Natural killer cell (primary cell): ENCODE measurements around the genes KDSR and SERPINB11.

GRCh38 chr18:63132644-63133292 is 186.8 kb downstream of the BCL2 start:
- PRO-cap: no peak

DNA sequence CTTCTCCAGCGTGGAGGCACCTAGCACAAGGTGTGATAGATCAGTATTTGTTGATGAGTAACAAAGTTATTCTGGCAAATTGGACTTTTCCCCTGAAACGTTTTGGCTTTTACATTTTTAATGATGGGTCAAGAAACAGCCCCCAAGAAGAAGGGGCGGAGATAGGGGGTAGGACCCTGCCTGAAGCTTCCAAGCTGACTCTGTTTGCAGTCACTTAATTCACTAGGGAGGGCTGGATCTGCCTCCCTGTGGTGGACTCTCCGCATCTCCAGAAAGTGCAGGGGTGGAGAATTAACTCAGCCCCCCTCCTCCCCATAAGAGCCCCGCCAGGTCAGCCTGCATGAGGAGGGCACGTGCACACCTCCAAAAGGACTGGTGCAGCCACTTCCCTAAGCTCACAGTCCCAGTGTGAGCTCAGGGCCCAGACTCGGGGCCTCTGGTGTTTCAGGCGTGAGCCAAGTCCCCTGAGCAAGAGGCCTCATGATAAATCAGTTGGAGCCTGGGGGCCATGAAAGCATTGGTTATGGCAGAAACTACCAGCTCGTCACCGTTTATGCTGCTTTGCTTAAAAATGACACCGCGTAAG is 141.9 kb downstream of the BCL2 start:
- PRO-cap: no peak

DNA sequence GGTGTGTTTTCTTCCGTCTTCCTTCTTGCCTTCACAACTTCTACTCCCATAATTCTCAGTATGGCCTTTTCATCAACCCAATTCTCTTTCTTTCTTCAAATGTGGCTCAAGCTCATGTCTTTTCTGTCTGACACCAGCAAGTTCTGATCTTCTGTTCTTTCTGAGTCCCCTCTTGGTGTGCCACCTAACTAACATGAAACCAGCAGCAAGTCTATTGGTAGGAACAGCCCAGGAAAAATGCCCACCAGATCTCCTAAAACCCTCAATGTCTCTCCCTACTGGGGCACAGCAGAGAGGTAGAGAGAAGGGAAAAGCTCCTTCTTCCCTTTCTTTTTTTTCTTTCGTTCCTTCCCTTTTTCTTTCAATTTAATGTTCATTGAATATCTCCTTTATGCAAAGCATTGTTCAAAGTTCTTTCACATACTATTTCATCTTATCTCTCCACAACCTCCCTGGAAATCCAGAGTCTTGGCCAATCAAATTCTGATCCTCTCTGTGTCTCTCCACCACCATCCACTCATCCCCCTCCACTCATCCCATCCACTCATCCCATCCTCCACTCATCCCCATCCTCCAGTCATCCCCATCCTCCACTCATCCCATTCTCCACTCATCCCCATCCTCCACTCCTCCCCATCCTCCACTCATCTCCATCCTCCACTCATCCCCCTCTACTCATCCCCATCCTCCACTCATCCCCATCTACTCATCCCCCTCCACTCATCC is 101.3 kb downstream of the BCL2 start:
- PRO-cap: no peak

- PRO-cap: no peak
Measured at GRCh38 chr18:63252987-63253838, 66.4 kb downstream of the BCL2 start.

- PRO-cap: no peak
Measured at GRCh38 chr18:63258553-63259897, 60.5 kb downstream of the BCL2 start.

GRCh38 chr18:63310536-63311161 is 8.9 kb downstream of the BCL2 start:
- PRO-cap: no peak

GRCh38 chr18:63317564-63318417 is 1.8 kb downstream of the BCL2 start:
- PRO-cap: no peak

DNA sequence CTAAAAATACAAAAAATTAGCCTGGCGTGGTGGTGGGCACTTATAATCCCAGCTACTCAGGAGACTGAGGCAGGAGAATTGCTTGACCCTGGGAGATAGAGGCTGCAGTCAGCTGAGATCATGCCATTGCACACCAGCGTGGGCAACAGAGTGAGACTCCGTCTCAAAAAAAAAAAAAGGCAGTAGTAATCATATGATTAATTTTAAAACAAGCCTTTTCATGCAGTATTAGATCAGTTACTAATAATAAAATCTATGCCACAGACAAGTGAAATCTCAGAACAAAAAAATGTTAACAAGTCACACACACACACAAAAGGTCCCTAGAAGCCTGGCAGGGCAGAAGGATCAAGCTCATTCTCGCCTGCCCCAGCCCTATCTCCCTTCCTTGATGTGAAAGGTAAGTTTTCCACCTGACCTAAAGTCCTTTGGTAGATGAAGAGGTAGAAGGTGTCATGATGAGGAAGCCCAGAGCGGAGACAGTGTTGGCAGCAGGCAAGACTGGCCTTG is 10.7 kb downstream of the KDSR start:
- PRO-cap: no peak

DNA sequence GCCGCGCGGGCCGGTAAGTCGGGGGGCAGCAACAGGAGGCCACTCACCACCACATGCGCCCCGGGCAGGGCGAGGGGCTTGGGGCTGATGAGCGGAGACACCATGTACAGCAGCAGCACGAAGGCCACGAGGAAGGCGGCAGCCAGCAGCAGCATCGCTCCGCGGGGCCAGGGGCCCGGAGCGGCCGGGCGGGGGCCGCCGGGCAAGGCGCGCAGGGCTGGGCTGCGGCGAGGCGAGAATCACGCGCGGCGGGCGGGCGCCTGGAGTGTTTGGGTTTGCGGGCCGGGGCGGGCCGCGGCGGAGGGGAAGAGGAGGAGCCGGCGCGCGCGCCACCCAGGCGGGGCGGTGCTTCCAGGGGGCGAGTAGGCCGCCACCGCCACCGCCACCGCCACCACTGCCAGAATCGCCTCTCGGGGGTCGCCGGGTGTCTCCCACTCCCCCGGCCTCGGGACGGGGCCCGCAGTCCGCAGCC is at the start of gene KDSR:
KDSR (minus strand) TSS at position 243 of the 472 bp plus-strand sequence.
- PRO-cap: bidirectional peak, plus-strand start at position 336 of the sequence, minus-strand start at position 240 of the sequence

GRCh38 chr18:63427416-63427792 is 5.1 kb upstream of the VPS4B start:
- PRO-cap: no peak

DNA sequence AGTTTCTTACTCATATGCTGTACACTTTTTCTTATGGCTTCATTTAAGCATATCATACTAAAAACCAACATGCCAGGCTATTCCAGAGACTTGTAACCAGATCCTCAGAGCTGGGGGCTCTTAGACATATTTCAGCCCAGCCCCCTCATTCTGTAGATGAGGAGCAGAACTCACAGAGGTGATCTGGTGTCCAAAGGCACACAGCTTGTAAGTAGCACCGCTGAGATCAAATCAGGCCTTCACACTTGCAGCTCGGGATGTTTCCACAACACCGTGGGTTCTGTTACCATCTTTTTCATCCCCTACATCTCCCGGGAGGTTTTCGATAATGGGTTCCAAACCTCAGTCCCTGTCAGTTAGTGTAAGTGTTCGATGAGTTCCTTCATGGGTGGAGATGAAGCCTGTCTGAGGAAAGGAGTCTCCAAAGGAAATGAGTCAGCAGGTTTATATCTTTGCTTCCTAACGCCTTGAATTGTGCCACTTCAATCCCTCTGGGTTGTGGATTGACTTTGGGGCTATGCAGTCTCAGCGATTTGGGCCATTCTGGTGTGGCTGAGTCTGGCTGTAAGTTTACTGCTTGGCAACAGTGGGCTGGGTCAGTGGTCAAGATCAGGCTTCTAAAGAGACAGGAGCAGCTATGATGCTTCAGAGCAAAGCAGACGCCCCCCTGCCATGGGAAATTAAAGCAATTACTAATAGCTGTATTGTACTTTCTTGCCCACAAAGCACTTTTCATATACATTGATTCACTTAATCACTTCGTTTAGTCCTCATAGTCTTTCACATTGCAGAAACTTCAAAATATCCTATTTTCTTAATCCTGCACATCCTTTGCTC is 1.2 kb downstream of the SERPINB5 start:
- PRO-cap: no peak

- PRO-cap: no peak
Measured at GRCh38 chr18:63552848-63553309, 10.7 kb downstream of the SERPINB12 start.

GRCh38 chr18:63553310-63553824 is 11.2 kb downstream of the SERPINB12 start:
- PRO-cap: no peak

GRCh38 chr18:63702810-63703194 is at the start of gene SERPINB11:
TSS of gene SERPINB11 (plus strand) at chr18:63702960.
- PRO-cap: no peak

DNA sequence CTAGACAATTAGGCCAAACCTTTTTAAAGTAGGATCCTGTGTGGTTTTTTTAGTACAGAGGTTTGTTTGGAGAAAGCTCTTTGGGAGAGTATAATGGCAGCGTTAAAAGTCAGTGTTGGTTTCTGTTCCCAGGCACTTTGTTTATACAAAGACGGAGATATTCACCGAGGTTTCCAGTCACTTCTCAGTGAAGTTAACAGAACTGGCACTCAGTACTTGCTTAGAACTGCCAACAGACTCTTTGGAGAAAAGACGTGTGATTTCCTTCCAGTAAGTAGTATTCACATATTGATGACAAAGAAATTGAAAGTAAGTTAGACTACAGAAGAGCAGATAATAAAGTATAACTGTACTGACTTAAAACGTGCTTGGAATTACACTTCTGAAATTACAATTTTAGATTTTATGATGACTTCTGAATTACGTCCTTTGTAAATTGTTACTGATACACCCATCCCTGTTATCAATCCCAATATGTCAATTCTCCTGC is 9.8 kb downstream of the SERPINB8 start:
- PRO-cap: no peak

DNA sequence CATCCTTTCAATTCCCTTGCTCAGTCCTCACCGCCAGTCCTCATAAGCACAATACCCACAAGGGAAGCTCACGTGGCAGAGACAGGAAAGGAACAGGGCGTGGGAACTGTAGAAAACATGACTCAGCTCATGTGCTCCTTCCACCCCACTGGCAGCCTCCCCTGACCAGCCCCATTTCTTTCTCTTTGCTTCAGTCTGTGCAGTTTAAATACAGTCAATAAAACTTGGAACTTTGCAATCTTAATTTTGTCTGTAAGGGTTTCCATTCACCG is 36.6 kb upstream of the CDH19 start:
- PRO-cap: no peak

- PRO-cap: no peak
Measured at GRCh38 chr18:67418186-67418546, 98.4 kb downstream of the DSEL start.

DNA sequence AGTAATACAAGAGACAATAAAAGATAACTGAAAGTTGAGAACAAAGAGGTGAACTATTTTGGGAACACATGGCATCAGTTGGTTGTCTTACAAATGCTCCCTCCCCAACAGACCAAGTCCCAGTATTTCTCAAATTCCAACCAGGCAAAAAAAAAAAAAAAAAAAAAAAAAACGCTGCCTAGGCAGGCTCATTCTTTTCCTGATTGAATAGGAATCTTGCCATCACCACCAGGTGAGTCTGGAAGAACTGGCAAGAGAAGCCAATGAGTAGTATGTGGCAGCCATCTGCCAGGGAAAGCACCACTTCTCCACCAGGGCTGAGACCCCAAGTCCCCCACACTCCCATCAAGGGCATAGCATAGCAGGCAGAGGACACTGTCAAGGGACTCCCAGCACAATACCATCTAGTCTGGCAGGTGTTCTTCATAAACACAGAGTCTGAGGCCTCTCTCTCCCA is 538.0 kb upstream of the DSEL start:
- PRO-cap: no peak

GRCh38 chr18:69934668-69935176 is 13.0 kb downstream of the CD226 start:
- PRO-cap: bidirectional peak, plus-strand start at chr18:69935087, minus-strand start at chr18:69934987

DNA sequence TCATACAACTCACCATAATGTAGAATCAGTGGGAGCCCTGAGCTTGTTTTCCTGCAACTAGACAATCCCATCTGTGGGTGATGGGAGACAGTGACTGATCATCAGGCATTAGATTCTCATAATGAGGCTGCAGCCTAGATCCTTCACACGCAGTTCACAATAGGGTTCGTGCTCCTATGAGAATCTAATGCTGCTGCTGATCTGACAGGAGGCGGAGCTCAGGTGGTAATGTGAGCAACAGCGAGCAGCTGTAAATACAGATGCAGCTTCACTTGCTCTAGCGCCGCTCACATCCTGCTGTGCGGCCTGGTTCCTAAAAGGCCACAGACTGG is 20.3 kb upstream of the CD226 start:
- PRO-cap: no peak